Peripheral blood mononuclear cell (primary cell): Measurements from ENCODE around the gene HOXA9.

DNA sequence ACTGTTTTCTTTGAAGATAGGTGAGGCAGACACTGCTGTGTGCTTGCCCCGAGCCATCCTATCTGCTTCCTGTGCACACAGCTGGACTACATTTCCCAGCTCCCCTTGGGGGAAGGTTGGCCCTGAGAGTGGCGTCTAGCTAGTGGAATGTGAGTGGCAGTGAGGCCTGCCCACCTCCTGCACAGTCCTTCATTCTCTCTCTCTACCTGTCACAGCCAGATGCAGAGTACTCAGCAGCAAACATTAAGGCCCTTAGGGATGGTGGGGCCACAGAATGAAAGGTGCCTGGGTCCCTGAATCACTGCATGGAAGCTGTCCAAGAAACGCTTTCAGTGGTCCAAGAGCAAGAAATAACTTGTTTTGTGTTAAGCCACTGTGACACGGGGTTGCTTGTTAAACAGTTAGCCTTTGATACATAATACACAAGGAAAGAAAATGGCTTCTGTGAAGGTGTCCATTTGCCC is 257.7 kb upstream of the NFE2L3 start:
- PRO-cap, 8 experiments = no peak in any of the 8 experiments

- PRO-cap, 8 experiments = no peak in any of the 8 experiments
These were observed 201.7 kb upstream of the NFE2L3 start for GRCh38 chr7:25950172-25950897.

GRCh38 chr7:25968556-25969029 is 183.4 kb upstream of the NFE2L3 start:
- PRO-cap, 8 experiments = no peak in any of the 8 experiments

DNA sequence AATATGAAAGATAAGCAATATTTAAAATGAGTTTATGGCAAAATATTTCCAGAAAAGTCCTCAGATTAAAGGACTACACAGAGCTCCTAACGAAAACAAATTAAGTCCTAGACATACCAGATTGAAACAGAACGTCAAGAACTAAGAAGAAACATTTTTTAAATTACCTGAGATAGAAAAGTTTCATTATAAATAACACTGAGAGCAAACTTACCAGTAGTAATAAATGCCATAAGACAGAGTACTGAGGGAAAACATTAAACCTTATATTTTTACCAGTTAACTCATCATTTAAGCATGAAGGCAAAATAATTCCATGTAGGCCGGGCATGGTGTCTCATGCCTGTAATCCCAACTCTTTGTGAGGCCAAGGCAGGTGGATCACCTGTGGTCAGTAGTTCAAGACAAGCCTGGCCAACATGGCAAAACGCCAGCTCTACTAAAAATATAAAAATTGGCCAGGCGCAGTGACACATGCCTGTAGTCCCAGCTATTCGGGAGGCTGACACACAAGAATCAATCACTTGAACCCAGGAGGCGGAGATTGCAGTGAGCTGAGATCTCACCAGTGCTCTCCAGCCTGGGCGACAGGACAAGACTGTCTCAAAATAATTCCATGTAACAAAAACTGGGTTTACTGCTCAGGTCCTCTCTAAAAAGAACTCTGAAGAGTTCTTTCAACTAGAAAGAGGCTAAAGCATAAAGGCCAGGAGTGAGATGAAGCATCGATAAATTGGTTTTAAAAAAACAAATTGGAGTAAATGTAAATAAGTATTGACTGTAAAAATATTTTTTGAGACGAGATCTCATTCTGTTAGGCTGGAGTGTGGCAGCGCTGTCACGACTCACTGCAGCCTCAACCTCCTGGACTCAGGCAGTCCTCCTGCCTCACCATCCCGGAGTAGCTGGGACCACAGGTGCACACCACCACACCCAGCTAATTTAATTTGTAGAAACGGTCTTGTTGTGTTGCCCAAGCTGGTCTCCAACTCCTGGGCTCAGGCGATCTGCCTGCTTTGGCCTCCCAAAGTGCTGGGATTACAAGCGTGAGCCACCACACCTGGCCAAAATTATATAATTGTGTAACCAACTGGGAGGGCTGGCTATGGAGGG is 18.2 kb downstream of the HNRNPA2B1 start:
- PRO-cap, 8 experiments = peak in 5 of 8 experiments; most common minus-strand start position 529 of the sequence (in 2)

DNA sequence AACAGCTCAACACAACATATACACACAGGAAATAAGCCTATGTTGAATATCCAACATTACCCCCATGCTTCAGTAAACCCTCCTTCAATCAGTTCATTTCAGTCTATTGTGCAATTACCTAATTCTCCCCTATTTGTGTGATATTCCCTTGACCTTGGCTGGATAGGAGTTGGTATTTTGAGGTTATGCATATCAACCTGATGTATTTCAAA is 11.4 kb downstream of the HNRNPA2B1 start:
- PRO-cap, 8 experiments = peak in 2 of 8 experiments; most common minus-strand start position 160 of the sequence (in 1)

GRCh38 chr7:26293804-26294558 is 2.3 kb downstream of the SNX10 start:
- PRO-cap, 8 experiments = no peak in any of the 8 experiments

- PRO-cap, 8 experiments = no peak in any of the 8 experiments
These were observed 56.6 kb downstream of the SNX10 start for GRCh38 chr7:26348110-26348906.

DNA sequence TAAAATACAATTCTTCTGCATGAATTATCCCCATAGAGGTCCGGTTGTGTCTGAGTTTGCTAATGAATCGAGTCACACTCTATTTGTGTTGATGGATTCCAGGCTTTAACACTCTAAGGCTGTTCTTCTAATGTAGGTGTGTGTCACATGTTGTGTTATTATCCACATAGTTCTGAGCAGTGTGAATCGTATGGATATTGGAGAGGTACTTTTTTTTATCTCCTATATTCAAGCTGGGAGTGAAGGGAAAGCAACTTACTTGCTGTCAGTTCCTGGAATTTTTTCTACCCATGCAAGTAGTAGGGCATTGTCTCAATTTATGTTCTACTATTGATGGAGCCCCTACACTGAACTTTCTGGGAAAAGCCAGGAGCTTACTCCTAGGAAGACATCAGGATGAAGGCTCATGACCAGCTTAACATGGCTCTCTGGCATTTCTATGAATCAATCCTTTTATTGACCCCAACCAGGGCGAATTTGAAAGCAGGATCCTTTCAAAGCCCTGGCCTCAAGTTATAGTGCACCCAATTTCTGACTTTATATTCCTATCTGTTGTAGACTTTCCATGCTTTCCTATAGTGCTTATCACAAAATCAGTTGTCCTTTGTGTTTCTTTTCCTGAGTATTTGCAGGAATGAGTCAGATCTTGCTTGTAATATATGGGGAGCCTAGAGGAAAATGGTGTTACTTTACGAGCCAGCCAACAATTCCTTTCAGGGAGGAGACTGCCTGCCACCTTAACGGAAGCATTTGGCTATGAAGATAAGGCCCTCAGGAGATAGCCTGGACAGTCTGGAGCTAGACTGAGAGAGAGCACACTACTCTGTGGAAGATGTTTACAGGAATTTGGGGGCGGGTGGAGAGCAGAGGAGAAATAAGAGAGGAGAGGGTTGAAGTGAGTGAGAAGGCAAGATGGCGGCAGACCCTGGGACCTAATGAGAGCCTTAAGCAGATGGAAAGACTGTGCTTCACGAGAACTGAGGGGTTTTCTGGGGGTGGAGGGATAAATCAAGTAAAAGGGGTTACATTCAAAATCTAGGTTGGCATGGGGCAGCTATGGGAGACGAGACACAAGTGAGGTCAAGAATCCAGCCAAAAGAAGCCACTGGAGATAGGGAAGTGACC is 126.1 kb downstream of the SNX10 start:
- PRO-cap, 8 experiments = no peak in any of the 8 experiments

DNA sequence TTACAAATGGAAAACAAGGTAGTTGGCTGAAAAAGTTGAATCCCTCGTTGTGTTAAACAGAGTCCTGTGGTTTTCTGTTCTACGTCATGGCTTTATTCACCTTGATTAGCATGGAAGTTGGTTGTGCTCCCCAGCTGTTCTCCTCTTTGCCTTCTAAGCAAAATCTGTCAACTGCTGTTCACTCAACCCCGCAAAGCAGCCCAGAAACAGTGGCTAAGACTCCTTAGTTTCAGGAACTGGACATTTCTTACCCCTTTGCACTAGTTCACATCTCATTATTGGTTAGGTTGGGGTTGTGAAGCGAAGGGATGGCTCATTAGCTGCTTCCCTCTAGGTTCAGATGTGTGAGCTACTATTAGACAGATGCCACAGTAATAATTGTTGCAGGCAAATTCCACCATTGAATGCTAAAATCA is 129.1 kb downstream of the SNX10 start:
- PRO-cap, 8 experiments = no peak in any of the 8 experiments

- PRO-cap, 8 experiments = no peak in any of the 8 experiments
These were observed 160.3 kb downstream of the SNX10 start for GRCh38 chr7:26451910-26452320.

DNA sequence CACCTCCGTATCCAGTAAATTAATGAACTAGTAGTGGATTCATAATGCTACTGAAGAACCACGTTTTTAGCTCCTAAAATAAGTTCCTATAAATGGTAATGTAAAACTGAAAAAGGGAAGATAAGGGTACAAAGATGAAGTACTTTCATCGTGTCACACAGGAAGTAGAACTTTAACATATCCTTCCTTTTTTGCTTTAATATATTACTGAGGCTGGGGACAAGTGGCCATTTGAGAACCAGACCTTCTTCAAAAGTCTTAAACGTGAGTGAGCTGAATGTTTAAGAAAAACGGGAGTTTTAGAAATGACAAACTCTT is 879 bp downstream of the SKAP2 start:
- PRO-cap, 8 experiments = peak in 5 of 8 experiments; most common plus-strand start position 199 of the sequence (in 3); most common minus-strand start position 52 of the sequence (in 1)

DNA sequence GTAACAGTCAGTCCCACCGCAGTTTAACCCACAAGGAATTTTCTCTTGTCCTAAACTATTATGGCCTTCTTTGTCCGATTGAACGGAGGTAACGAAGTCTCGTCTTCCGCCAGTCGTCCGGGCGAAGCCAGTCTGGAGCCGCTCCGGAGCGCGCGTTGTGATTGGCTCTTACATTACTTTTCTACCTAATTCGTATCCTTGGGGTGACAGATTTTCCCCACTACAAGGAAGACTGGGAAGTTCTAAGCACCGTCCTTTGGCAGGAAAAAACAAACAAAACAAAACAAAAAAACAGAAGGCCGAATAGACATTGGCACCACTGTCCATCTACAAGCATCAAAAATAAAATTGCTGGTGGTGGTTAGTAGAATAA is 576 bp upstream of the SKAP2 start:
- PRO-cap, 8 experiments = no peak in any of the 8 experiments

GRCh38 chr7:27129833-27130544 is 568 bp downstream of the HOXA4 start:
- PRO-cap, 8 experiments = no peak in any of the 8 experiments

- PRO-cap, 8 experiments = no peak in any of the 8 experiments
These were observed 1.6 kb downstream of the HOXA7 start for GRCh38 chr7:27154739-27155386.

GRCh38 chr7:27163323-27163600 is 2.1 kb downstream of the HOXA9 start:
- PRO-cap, 8 experiments = no peak in any of the 8 experiments

- PRO-cap, 8 experiments = no peak in any of the 8 experiments
These were observed 1.3 kb downstream of the HOXA9 start for GRCh38 chr7:27163671-27164867.

GRCh38 chr7:27165161-27165754 is at the start of gene HOXA9:
HOXA9 (minus strand) TSS chr7:27165537.
- PRO-cap, 8 experiments = peak in 3 of 8 experiments; most common minus-strand start chr7:27165502 (in 3)

GRCh38 chr7:27170232-27170750 is 3.8 kb downstream of the HOXA10 start:
- PRO-cap, 8 experiments = no peak in any of the 8 experiments

DNA sequence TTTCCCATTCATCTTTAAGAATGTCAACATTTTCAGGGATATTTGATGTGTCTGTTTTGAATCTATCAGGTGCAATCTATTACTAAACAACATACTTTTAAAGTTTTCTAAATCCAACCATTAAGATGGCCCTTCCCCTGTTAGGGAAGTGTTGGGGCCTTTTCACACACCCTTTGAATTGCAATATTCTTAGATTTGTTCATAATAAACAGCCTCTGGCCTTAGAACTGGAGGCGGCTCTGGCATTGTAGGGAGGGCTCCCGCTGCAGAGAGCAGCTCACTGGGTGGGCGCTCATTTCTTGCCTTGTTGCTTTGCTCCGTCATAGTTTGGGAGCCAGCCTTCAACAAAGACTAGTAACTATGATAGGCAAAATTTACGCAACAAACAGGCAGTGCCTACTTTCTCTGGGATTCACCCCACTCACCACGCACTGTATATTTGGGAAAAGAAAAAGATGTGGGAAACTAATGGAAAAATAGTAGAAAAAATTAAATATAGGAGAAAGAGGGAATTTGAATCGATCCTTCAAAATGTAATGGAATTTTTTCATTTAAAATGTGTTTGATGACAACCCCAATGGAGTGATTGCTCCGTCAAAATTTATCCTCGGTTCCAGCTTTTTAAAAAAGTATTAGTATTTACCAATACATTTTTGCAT is 4.3 kb upstream of the HOXA10 start:
- PRO-cap, 8 experiments = no peak in any of the 8 experiments

DNA sequence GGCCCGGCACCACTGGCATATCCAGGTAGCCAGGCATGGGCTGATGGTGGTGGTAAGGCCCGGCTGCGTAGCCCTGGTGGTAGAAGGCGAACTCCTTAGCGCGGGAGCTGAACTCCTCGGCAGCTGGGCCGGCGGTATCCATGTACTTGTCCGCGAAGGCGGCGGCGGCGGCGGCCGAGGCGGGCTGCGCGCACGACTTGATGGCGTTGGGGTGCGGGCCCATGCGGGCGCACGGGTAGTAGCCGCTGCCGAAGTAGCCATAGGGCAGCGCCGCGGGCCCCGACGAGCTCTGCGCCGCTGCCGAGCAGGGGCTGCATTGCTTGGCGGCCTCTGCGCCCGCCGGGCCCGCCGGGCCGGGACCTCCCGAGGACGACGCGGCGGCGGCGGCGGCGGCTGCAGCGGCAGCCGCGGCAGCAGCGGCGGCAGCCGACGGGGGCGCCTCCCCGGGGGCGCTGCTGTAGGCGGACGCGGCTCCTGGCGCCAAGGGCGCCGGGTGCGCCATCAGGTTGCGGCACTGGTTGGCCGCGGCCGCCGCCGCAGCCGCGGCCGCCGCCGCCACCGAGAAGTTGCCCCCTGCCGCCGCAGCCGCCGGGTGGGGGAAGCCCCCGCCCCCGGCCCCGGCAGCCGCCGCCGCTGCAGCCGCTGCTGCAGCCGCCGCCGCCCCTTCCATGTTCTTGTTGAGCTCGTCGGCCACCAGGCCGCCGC is 433 bp downstream of the HOXA13 start:
- PRO-cap, 8 experiments = no peak in any of the 8 experiments